ENCODE results near the gene CEP295NL.

DNA sequence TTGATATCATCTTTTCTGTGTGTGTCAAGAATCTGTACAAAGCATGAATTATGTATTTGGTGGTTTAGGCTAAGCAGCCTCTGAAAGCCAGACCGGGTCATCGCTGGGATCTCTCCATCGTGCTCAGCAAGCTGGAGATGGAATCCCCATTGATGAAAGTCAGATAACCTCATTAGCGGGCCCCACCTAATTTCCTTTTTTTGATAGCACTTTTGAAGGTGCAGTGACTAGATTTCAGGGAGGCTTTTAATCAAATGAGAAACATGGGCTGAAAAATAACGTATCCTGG is 36.5 kb upstream of the DNAH17 start:
- PRO-cap, 10 experiments = no peak in any of the 10 experiments

GRCh38 chr17:78652919-78653493 is 75.8 kb upstream of the DNAH17 start:
- PRO-cap, 10 experiments = peak in 6 of 10 experiments; most common plus-strand start chr17:78653243 (in 1); most common minus-strand start chr17:78653094 (in 4)

DNA sequence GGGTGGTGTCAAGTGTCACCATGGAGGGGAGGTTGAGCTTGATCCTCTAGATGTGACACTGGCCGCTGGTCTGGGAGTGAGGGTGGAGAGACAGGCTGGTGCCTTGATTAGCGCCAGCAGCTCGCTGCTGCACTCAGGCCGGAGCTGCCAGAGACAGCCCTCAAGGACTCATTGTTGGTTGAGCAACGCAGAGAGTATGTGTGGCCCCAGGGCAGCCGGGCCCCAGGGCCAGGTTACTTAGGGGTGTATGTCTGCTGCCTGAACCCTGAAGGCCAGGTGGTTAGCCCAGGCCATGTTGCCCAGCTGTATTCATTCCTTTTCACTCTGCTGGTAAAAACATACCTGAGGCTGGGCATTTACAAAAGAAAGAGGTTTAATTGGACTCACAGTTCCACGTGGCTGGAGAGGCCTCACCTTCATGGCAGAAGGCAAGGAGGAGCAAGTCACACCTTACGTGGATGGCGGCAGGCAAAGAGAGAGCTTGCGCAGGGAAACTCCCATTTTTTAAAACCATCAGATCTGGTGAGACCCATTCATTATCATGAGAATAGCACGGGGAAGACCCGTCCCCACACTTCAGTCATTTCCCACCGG is 89.5 kb upstream of the DNAH17 start:
- PRO-cap, 10 experiments = peak in 2 of 10 experiments; most common minus-strand start position 135 of the sequence (in 2)

GRCh38 chr17:78679274-78679864 is 102.2 kb upstream of the DNAH17 start:
- PRO-cap, 10 experiments = peak in 2 of 10 experiments; most common minus-strand start chr17:78679338 (in 2)

GRCh38 chr17:78682363-78683045 is 99.6 kb downstream of the CYTH1 start:
- PRO-cap, 10 experiments = no peak in any of the 10 experiments

DNA sequence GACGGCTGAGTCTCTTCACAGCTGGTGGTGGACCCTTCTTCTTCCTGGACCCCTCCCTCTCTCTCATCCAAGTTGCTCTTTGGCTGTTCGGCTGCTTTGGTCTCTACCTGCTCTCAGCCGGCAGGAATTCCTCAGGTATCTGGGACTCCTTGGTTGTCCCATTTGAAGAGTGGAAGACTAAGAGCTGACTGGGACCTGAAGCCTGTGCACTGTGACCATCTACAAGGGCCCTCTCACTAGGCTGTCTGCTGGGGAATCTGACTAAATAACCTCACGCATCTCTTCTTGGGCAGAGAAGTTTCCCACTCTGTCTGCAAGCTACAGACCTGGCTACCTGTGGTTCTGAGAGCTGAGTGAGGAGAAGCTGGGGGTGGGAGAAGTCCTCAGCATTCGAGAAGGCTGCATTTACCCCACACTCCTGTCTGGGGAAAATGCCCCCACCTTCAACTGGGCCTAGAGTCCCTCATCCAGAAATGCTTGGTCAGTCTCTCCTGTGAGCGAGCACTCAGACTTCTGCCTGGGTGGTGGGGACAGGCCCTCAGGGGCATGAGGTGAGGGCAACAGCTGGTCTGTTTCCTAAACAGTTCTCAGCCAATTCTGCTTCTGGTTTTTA is 98.8 kb downstream of the CYTH1 start:
- PRO-cap, 10 experiments = no peak in any of the 10 experiments

GRCh38 chr17:78794830-78795476 is 12.9 kb upstream of the CYTH1 start:
- PRO-cap, 10 experiments = no peak in any of the 10 experiments

DNA sequence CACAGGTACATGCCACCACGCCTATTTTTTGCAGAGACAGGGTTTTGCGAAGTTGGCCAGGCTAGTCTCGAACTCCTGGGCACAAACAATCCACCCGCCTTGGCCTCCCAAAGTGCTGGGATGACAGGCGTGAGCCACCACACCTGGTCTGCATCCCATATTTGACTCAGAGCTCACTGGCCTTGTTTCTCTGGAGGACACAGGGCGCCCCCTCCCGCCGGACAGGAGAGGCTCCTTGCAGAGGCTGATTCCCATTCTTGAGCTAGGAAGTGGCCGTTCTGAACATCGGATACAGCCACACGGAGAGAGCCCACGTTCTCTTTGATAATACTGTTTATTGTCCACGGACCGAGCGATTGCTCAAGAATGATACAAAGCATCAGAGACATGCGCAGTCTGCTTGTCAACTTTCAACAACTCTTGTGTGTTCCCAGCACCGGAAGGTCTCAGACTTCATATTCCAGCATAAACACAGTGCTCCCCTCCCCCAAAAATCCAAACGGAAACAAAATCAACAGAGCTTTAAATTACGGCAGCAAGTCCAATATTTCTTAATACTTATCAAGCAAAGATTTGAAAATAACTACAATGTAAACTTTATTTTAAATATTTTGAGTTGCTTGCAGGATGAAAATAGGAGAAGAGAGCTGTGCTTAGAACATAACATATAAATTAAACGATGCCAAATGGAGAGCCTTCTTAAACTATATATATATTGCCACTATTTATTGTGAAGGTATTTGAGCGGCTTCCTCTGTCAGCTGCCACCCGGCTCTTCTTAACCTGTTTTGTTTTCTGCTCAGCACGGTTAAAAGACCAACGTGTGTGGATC is 12.3 kb upstream of the USP36 start:
- PRO-cap, 10 experiments = no peak in any of the 10 experiments

- PRO-cap, 10 experiments = no peak in any of the 10 experiments
Measured at GRCh38 chr17:78881628-78882241, 21.3 kb downstream of the CEP295NL start.

DNA sequence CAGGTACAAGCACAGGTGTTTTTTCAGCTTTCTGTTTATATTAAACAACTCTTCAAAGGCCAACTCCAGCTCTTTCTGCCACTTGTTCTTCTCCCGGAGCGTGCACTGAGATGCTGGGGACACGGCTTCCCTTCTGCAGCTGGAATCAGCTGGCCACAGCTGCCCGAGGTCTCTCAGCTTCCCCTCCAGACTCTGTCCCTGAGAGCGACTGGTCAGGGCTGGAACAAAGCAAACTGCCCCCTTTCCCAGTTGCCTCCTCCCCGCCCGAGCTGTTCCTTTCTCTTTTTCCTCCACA is 11.6 kb downstream of the CEP295NL start:
- PRO-cap, 10 experiments = no peak in any of the 10 experiments

DNA sequence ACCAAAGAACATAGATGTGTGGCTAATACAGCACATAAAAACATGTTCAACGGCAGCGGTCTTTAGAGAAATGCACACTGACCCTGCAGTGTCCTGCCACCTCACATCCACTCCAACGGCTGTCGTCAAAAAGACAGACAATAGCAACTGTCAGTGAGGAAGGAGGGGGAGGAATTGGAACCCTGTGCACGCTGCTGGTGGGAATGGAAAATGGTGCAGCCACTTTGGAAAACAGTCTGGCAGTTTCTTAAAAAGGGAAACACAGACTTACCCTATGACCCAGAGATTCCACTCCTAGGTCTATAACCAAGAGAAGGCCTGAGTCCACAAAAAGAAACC is 7.7 kb downstream of the CEP295NL start:
- PRO-cap, 10 experiments = no peak in any of the 10 experiments

DNA sequence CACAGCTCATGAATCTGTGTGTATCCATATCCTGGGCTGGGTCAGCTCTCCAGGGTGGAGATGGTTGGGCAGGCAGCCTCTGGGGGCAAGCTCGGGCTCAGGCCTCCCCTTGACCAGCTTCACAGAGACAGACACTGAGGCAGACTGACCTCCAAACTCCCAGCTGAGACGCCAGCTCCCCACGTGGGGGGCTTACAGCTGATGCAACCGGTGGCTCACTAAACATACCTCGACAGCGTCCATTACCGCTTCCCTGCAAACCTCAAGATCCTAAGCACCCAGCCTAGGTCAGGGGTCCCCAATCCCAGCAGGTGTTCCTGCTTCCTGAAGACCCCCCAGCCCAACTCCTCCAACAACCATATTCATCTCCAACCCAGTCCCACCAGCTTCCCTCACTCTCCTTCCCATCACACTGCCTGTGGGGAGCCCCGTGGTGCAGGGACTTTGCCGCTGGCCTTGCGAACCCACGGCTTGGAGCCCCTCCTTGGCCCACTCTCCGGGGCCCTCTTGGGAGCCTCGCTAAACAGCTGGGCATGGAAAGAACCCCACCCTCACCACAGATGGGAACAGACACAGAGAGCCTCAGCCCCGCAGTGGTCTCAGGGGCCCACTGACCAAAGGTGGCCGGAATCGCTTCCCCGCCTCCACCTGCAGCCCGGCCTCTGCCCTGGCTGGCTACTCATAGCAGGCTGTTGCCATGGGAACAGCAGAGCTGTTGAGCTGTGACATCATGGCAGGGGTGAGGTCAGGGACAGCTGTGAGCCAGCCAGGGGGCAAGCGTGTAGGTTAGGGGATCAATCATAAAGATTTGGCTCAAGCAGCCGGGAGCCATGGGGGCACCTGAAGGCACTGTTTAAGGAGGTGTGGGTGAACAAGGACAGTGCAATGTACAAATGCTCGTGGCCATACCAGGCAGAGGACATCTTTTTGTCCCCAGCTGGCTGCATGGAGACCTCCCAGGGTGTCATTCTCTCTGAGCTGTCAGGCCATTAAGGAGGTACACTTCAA is at the start of gene CEP295NL:
CEP295NL (minus strand) TSS at position 683 of the 1,008 bp plus-strand sequence.
- PRO-cap, 10 experiments = no peak in any of the 10 experiments

- PRO-cap, 10 experiments = peak in 3 of 10 experiments; most common plus-strand start chr17:78923054 (in 1); most common minus-strand start chr17:78922988 (in 3)
Measured at GRCh38 chr17:78922777-78923268, 2.4 kb downstream of the TIMP2 start.

GRCh38 chr17:79002482-79003300 is 6.9 kb downstream of the CANT1 start:
- PRO-cap, 10 experiments = no peak in any of the 10 experiments

GRCh38 chr17:79038433-79039369 is 14.7 kb downstream of the C1QTNF1 start:
- PRO-cap, 10 experiments = no peak in any of the 10 experiments

GRCh38 chr17:79058657-79058995 is 16.0 kb upstream of the ENGASE start:
- PRO-cap, 10 experiments = no peak in any of the 10 experiments

DNA sequence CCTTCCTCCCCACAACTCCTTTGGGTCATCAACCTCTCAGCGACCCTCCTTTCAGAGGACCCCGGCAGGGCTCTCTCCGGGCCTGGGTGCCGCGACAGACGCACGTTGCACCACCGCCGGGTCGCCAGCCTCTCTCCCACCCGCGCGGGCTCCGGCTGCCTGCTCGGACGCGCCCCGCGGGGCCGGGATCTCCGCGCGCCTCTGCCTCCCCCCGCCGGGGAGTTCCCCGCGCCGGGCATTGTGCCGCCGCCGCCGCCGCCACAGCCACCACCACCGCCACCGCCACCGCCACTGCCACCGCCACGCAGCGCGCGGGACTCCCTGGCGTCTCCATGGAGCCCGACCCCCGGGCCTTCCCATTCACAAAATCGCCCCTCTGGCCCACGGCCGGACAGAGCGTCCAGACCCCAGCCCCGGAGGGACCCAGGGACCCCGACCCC is 638 bp downstream of the RBFOX3 start:
- PRO-cap, 10 experiments = no peak in any of the 10 experiments

- PRO-cap, 10 experiments = peak in 1 of 10 experiments; most common minus-strand start chr17:79679315 (in 1)
Measured at GRCh38 chr17:79679108-79679594, 51.6 kb upstream of the ENPP7 start.

GRCh38 chr17:79740388-79740879 is 9.7 kb downstream of the ENPP7 start:
- PRO-cap, 10 experiments = peak in 2 of 10 experiments; most common plus-strand start chr17:79740680 (in 1)

- PRO-cap, 10 experiments = peak in 2 of 10 experiments; most common plus-strand start chr17:79742181 (in 1); most common minus-strand start chr17:79742031 (in 1)
Measured at GRCh38 chr17:79741877-79742369, 11.2 kb downstream of the ENPP7 start.

All from Metastatic Breast Carcinoma in the Brain (tissue), 10 donors.